Keratinocyte (primary cell): ENCODE data around the gene RAB3GAP1.

DNA sequence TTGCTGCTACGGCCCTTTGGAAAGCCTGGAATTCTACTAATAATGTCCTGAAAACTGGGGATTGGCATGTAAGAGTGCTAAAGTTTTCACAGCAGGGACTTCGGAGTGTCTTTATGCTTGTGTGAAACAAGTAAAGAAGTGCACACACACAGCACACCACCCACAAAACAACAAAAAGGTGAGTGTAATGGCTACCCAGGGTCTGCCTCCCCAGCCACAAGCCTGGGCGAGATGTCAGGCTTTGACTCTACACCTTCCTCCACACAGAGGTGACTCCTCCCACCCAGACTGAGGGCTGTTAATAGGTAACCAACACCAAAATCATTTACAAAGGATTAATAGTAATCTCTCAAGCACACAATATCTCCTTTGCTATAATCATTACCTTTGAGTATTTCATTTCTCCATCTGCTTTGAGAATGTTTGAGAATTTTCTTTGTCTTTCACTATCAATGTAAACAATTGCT, 166.7 kb upstream of the MGAT5 start:
CAGE:
- cytosol, long polyA minus RNA, result no peak
- cytosol, long polyA plus RNA, result no peak
- long polyA plus RNA, result no peak
- nucleus, long polyA minus RNA, result no peak
- nucleus, long polyA plus RNA, result no peak

DNA sequence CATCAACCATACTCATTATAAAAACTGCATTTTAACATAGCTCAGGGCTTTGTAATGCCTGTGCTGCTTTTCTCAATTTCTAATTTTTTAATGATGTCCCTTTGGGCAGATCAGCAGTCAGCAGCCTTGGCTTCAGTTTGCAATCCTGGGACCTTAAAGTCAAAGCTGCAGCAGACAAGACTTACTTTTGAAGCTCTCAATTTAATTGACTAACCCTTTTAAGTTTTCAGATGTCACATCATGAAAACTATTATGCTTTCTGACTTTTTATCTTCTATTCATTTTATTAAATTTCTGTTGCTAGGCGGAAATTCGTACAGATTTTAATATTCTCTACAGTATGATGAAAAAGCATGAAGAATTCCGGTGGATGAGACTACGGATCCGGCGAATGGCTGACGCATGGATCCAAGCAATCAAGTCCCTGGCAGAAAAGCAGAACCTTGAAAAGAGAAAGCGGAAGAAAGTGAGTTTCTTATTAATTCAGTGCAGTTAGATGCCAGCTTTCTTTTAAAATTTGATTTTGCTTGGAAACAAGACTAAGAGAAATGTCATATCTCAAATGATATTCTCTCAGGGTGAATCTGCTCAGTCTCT, 84.2 kb downstream of the MGAT5 start:
CAGE:
- cytosol, long polyA minus RNA, result no peak
- cytosol, long polyA plus RNA, result no peak
- long polyA plus RNA, result no peak
- nucleus, long polyA minus RNA, result no peak
- nucleus, long polyA plus RNA, result no peak

CAGE:
- cytosol, long polyA minus RNA, result no peak
- cytosol, long polyA plus RNA, result no peak
- long polyA plus RNA, result no peak
- nucleus, long polyA minus RNA, result no peak
- nucleus, long polyA plus RNA, result no peak
These were observed 167.7 kb downstream of the MGAT5 start for GRCh38 chr2:134421504-134422097.

DNA sequence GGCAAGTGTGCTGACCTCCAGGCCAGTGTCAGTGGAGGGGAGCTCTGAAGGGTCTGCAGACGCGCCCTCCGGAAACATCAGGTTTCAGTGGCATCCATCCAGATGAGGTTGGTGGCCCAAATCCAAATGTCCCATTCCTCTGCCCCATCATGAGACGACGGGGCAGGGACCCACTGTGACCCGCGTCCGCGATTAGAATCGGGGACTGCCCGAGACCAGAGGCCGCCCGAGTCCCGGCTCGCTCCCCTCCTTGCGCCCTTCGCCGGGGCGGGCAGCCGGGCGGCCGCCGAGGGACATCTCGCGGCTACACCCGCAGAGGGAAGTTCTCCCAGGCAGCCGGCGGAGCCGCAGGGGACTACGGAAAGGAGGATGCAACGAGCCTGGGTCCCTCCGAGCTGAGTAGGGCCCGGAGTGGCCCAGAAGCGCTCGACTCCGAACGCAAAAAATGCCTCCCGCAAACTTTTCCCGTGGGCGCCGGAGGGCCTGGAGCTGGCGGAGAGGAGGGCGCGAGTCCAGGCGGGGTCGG, 763 bp downstream of the TMEM163 start:
CAGE:
- cytosol, long polyA minus RNA, result no peak
- cytosol, long polyA plus RNA, result no peak
- long polyA plus RNA, result no peak
- nucleus, long polyA minus RNA, result no peak
- nucleus, long polyA plus RNA, result no peak

DNA sequence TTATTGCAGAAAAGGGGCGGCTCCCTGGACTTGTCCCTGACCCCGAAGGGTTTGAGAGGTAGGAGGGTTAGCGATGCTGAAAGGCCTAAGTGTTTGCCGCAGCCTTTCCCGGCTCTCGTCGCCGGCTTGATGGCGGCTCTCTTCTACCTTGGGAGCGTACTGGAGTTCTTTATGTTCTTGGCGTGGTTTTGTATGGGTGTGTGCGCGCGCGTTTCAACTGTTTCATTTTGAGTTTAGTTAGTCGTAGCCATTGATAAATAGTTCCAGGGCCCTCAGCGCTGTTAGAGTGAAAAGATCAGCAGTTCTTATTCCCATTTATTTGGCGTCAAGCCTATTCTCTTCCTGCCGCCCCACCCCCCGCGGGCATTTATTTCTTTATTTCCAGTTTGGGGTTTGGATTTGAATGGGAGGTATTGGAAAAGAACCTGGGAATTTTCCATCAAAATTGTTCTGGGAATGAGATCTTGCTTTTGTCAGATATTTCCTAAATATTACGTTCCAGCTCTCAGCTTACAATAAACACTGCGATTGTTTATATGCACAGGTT, 759 bp downstream of the CCNT2 start:
CAGE:
- cytosol, long polyA minus RNA, result no peak
- cytosol, long polyA plus RNA, result no peak
- long polyA plus RNA, result no peak
- nucleus, long polyA minus RNA, result no peak
- nucleus, long polyA plus RNA, result no peak

DNA sequence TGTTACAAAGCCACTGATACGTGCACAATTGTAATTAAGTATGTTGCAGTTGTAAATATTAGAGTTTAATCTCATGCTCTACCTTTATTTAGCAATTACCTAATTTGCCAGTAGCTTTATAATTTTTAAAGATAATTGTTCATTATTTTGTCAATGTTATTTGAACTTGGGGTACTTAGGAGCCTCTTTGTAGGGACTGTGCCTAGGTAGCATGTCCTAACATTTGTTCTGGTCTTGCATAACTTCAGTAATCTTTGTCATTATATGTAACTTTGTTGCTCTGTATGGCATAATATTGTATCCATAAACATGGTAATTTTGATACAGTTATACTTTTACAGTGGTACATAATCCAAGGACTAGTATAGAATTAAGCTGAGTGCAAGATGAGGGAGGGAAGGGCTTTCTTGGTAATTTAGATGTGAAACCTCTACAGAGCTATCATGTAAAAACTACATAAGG, 37.6 kb downstream of the CCNT2 start:
CAGE:
- cytosol, long polyA minus RNA, result no peak
- cytosol, long polyA plus RNA, result no peak
- long polyA plus RNA, result no peak
- nucleus, long polyA minus RNA, result no peak
- nucleus, long polyA plus RNA, result no peak

CAGE:
- cytosol, long polyA minus RNA, result start-site peak on the plus strand at chr2:135052283-135052314, 115 reads
- cytosol, long polyA plus RNA, result start-site peak on the plus strand at chr2:135052288-135052298, 498 and 268 reads in 2 replicates
- long polyA plus RNA, result no peak
- nucleus, long polyA minus RNA, result start-site peak on the plus strand at chr2:135052286-135052306, 188 reads
- nucleus, long polyA plus RNA, result start-site peak on the plus strand at chr2:135052291-135052298, 820 and 832 reads in 2 replicates
These were observed at the start of gene RAB3GAP1 for GRCh38 chr2:135051941-135052436. TSS of gene RAB3GAP1 (plus strand) at chr2:135052292.

GRCh38 chr2:135761626-135761947, 19.9 kb downstream of the UBXN4 start:
CAGE:
- cytosol, long polyA minus RNA, result no peak
- cytosol, long polyA plus RNA, result no peak
- long polyA plus RNA, result start-site peak on the plus strand at chr2:135761818-135761906, 202 and 309 reads in 2 replicates
- nucleus, long polyA minus RNA, result start-site peak on the plus strand at chr2:135761818-135761908, 269 reads
- nucleus, long polyA plus RNA, result start-site peak on the plus strand at chr2:135761815-135761907, 210 and 194 reads in 2 replicates

DNA sequence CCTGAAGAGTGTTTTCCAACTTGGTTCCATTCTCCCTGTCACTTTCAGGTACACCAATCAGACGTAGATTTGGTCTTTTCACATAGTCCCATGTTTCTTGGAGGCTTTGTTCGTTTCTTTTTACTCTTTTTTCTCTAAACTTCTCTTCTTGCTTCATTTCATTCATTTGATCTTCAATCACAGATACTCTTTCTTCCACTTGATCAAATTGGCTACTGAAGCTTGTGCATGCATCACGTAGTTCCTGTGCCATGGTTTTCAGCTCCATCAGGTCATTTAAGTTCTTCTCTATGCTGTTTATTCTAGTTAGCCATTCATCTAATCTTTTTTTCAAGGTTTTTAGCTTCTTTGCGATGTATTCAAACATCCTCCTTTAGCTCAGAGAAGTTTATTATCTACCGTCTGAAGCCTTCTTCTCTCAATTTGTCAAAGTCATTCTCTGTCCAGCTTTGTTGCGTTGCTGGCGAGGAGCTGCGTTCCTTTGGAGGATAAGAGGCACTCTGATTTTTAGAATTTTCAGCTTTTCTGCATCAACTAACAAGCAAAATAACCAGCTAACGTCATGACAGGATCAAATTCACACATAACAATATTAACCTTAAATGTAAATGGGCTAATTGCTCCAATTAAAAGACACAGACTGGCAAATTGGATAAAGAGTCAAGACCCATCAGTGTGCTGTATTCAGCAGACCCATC, 47.2 kb downstream of the DARS1 start:
CAGE:
- cytosol, long polyA minus RNA, result no peak
- cytosol, long polyA plus RNA, result no peak
- long polyA plus RNA, result no peak
- nucleus, long polyA minus RNA, result no peak
- nucleus, long polyA plus RNA, result no peak

CAGE:
- cytosol, long polyA minus RNA, result no peak
- cytosol, long polyA plus RNA, result no peak
- long polyA plus RNA, result no peak
- nucleus, long polyA minus RNA, result no peak
- nucleus, long polyA plus RNA, result no peak
These were observed 15.0 kb upstream of the DARS1 start for GRCh38 chr2:136000368-136000959.

GRCh38 chr2:136114000-136114248, 4.0 kb downstream of the CXCR4 start:
CAGE:
- cytosol, long polyA minus RNA, result no peak
- cytosol, long polyA plus RNA, result no peak
- long polyA plus RNA, result no peak
- nucleus, long polyA minus RNA, result no peak
- nucleus, long polyA plus RNA, result no peak

DNA sequence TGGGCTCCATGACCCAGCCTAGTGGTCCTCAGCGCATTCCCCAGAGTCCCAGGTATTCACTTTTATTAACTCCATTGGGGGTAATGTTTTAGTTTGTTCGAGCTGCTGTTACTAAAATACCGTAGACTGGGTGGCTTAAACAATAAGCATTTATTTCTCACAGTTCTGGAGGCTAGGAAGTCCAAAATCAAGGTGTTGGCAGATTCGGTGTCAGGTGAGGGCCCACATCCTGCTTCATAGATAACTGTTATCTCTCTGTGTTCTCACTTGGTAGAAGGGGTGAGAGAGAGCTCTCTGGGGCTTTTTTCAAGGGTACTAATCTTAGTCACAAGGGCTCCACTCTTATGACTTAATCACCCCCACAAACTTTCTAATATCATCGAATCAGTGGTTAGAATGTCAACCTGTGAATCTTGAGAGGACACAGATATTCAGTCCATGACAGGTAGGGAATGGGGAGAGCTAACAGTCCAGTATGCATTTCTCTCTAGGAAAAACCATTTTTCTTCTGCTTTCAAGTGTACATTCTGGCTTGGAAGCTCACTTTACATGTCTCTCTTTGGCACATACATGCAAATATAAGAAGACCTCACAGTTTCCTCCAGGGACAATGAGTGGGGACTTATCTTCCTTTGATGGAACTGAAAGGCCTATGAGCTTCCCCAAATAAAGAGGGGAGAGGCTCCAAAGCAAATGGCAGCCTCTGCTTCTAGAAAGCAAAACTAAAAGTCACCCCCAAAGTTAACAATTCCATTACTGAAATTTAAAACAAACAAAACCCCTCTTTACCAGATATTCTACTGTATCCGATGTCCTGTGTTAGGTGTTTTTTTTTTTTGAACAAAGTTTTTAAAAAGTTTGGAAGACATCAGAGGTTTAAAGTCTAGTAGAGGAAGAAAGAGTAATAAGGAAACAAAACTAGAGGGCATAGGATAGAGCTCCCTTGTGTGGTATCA, 95.0 kb upstream of the CXCR4 start:
CAGE:
- cytosol, long polyA minus RNA, result no peak
- cytosol, long polyA plus RNA, result no peak
- long polyA plus RNA, result no peak
- nucleus, long polyA minus RNA, result no peak
- nucleus, long polyA plus RNA, result no peak

CAGE:
- cytosol, long polyA minus RNA, result no peak
- cytosol, long polyA plus RNA, result no peak
- long polyA plus RNA, result no peak
- nucleus, long polyA minus RNA, result no peak
- nucleus, long polyA plus RNA, result no peak
These were observed 207.2 kb upstream of the CXCR4 start for GRCh38 chr2:136325103-136325579.

DNA sequence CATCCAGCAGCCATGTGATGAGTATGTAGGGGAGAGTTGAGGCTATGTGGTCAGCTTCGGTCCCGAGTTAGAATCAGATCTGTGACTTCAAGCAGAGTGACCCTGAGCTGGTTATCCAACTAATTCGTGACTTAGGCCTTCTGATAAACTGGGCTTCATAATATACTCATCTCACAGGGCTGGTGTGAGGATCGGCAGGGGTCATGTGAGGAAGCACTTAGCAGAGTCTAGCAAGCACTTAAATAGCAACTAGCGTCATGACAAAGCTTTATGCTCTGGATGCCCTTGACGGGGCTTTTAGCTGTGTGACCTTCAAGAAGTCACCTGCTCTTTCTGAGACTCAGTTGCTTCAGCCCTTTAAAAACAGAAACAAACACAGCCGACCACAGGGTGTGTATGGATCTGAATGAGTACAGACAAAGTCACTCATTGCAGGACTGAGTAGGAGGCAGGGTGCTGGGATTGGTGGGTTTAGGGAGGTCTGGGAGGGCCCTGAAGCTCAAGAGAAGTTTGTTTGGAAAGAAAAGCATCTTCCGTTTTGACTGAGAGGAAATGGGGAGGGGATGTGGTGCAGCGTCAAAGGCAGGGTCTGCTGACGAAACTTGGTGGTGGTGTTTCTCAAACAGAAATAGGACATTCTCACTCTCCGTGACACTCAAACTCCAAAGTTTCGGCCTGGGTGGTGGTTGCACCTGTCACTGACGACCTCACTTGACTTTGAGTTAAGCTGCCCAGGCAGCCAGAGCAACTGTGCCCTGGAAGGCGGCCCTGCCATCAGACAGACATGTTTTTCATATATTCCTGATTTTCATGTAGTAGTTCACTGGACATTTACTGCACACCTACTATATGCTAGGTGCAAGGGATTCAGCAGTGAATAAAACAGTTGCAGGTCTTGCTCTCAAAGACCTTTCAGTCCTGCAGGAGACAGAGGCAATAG, 264.2 kb upstream of the CXCR4 start:
CAGE:
- cytosol, long polyA minus RNA, result no peak
- cytosol, long polyA plus RNA, result no peak
- long polyA plus RNA, result no peak
- nucleus, long polyA minus RNA, result no peak
- nucleus, long polyA plus RNA, result no peak

DNA sequence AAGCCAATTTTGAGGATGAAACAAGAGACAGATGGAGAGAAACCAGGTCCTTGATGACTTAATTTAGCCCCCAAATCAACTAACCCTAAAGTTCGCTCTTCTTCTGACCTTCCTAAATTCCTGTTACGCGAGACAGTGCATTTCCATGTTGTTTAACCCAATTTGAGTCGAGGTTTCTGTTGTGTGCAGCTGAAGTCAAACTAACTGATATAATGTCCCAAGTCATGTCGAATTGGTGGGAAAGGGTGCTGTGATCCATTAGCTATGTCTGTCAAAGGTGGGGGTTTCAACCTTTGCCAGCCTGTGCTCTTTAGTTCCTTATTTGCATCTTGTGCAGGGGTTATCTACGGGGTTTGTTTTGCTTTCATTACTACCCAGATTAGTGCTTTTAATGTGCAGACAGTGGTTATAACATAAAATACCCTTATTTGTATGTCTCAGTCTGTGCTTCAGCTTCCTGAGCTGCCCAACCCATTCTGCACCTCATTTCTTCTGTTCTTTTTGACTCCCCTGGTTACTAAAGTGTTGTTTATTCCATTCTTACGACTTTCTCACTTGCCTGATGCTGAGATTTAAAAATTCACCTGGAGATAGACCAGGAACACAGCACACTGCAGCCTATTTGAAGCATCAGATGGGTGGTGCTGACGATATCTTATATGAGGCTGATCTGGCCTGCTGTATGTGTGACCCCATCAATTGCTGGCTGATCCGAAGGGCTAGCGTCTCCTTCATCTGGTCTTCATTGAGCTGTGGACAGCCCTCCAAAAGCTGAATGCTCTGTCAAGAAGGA, 271.9 kb upstream of the CXCR4 start:
CAGE:
- cytosol, long polyA minus RNA, result no peak
- cytosol, long polyA plus RNA, result no peak
- long polyA plus RNA, result no peak
- nucleus, long polyA minus RNA, result no peak
- nucleus, long polyA plus RNA, result no peak

DNA sequence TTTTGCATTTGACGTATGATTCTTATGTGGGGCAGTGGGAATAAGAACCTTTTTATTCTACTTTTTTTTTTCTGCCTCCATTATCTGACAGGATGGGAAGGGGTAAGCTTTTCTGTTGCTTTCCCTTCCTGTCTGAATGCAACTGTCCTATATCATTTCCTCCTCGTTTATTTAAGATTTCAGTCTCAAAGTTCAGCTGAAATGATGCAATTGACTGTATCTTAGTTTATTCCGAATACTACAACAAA, 24.1 kb upstream of the HNMT start:
CAGE:
- cytosol, long polyA minus RNA, result no peak
- cytosol, long polyA plus RNA, result no peak
- long polyA plus RNA, result no peak
- nucleus, long polyA minus RNA, result no peak
- nucleus, long polyA plus RNA, result no peak

DNA sequence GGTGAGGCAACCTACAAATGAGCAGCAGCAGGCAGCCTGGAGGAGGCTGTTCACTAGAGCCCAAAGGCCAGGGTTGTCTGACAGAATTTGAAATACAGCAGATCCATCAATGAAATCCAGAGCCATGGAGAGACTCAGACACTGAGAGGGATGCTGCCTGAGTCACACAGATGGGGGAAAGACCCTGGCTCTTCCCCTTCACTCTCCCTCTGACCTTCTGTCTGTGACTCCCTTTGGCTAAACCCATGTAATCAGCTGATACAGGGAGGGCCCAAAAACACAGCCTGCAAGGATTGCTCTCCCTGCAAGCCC, 166.6 kb upstream of the SPOPL start:
CAGE:
- cytosol, long polyA minus RNA, result no peak
- cytosol, long polyA plus RNA, result no peak
- long polyA plus RNA, result no peak
- nucleus, long polyA minus RNA, result no peak
- nucleus, long polyA plus RNA, result no peak

DNA sequence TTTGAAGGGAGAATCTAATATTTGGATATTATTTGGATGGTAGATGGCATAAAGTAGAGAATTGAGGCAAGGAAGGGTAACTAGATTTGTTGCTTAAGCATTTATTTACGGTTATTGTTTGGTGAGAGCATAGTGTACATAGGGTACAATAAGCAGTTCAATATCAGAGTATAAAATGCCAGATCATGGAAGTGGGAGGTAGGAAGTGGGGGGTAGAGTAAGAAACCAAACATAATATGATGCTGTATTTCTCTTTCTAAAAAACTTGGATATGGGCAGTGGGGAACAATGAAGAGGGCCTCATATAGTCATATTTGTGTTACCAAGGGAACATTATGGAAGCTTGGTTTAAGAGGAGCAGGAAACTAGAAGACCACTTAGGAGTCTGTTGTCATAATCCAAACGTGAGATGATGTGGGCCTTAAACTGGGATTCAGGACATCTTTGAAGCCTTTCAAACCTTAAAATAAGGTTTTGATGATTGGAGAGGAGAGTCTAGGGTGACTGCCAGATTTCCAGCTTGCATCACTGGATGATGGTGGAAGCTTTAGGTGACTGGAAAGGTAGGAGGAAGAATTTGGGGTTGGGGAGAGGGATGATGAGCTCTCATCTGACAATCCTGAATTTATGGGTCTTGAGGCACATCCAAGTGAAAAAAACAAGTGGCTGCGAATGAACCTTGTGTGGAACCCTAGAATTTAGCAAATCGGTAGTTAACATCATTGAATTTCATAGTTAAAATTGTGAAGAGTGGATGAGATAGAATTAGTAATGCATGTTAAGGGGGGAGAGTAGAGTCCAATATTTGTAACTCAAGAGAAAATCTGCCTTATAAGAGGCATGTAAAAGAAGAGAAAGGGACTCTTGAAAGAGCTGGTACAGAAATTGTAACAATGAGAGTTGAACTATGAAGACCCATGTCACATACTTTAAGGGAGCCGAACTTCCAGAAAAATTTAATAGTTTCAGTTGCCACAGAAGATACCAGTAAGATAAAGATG, 66.5 kb downstream of the SPOPL start:
CAGE:
- cytosol, long polyA minus RNA, result no peak
- cytosol, long polyA plus RNA, result no peak
- long polyA plus RNA, result no peak
- nucleus, long polyA minus RNA, result no peak
- nucleus, long polyA plus RNA, result no peak

DNA sequence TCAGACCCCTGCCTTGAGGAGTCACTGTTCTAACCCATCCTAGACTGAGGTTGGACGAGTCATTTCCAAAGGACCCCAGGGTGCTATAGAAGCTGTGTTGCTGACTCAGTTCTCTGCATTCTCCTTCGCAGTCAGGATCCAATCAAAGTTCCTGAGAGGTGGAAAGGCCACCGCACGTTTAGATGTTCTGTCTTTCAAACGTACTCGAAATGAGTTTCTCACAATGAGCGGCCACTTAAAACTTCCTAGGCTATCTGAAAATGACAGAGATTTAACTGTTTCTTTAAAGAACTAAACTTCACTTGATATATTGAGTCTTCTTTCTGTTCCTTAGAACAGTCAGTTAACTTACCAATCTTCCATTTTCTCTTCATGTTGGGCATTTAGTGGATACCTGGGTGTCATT, 854.6 kb upstream of the NXPH2 start:
CAGE:
- cytosol, long polyA minus RNA, result no peak
- cytosol, long polyA plus RNA, result no peak
- long polyA plus RNA, result no peak
- nucleus, long polyA minus RNA, result no peak
- nucleus, long polyA plus RNA, result no peak

CAGE:
- cytosol, long polyA minus RNA, result no peak
- cytosol, long polyA plus RNA, result no peak
- long polyA plus RNA, result no peak
- nucleus, long polyA minus RNA, result no peak
- nucleus, long polyA plus RNA, result no peak
These were observed 1036.5 kb upstream of the NXPH2 start for GRCh38 chr2:139816709-139817016.